GM12892 (cell line): ENCODE results near the genes GOLGA6C and UBE2Q2.

GRCh38 chr15:74844200-74844787, 1.3 kb upstream of the ULK3 start:
- RRBS: no CpG with 5 or more reads among the region's 6 CpGs

GRCh38 chr15:74873645-74874179, 547 bp upstream of the SCAMP2 start:
- RRBS: no CpG with 5 or more reads among the region's 14 CpGs

DNA sequence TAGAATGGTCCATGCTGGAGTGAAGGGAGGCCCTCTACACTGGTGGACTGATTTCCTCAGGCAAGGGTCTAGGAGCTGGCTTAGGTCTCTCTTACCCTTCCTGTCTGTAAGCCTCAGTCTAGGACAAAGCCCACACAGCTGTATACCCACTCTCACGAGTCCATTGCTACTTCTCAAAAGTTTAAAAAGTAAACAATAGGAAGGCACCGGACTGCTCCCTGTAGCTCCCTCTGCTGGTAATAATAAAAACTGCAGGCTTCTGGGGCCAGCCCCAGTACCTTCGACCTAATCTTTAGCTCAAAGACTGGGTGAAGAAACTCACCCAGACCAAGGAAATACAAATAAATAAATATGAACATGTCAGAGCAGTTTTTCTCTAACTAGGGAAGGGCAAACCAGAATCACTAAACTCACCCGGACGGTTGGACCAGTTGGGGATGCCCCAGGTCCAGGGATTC, 5.1 kb downstream of the FAM219B start:
- RRBS: no CpG with 5 or more reads among the region's 5 CpGs

DNA sequence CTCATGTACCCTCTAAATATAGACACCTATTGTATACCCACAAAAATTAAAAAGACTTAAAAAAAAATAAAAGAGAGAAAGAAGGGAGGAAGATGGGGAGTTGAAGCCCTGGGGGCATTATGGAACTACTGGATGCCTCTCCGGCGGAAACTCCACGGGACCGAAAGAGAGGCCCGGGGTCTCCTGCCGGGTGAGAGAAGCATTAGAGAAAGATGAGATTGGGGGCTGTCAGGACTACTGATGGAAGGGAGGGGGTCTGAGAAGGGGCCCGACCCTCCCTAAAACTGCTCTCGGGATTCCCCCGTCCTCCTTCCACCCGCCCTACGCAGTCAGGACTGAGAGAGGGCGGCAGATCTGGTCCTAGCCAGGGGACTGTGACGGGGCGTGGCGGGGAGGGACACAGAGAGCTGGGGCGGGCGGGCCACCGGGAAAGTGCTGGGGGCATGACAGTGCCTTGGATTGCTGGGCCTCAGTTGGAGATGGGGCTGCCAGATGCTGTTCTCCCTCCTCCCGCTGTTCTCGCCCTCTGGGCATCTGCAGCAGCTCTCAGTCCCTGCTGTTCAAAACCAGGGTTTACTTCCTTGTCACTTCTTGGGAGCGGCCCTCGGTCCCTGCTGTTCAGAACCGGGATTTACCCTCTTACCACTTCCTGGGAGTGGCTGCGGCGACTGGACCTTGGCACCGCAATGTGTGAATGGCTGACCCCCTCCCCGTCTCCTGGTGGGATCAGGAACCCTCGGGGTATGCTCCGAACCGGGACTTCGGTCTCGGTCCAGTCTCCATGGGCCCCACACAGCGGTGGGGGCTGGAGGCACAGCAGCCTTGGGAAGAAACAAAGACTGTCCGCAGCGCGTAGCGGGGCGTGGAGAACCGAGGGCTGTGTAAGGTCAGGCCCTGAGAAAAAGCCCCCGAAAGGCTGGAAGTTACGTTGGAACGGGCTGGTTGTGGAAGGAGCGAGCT, 1.8 kb upstream of the RPP25 start:
- RRBS: no CpG with 5 or more reads among the region's 43 CpGs

DNA sequence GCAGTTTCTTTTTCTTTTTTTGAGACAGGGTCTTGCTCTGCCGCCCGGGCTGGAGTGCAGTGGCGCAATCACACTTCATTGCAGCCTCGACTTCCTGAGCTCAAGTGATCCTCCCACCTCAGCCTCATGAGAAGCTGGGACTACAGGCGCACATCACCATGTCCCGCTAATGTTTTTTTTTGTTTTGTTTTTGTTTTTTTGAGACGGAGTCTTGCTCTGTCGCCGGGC, 11.9 kb downstream of the SCAMP5 start:
- RRBS: no CpG with 5 or more reads among the region's 9 CpGs

DNA sequence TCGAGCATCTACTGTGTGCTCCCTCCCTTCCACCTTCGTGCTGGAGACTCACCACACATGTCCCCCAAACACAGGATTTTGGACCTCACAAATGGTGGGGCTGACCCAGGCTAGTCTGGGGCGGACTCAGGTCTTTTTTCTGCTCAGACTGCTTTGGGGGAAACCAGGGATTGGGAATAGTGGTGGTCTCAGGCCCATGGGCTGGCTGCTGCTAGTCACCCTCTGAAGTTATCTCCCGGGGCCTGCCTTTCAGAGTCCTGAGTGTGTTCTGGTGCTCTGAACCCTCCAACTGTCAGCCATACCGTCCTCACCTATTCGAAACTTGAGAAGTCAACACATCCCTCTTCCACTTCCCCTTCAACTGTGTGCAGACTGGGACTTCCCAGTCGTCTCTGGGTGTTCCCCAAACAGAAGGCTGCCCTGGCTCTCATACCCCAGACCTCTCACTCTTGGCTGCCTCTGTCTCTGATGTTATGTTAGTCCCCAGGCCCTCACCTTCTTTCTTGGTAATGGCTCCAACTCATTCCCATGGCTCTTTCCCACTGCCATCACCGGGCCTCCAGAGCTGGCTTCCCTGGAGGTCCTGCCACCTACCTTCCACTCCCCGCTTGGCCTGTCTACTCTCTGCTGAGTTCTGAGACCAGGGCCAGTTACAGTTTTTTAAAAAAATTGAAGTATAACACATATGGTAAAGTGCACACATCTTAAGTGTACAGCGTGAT, 46.1 kb downstream of the PPCDC start:
- RRBS: no CpG with 5 or more reads among the region's 10 CpGs

GRCh38 chr15:75175592-75176067, 26.1 kb upstream of the C15orf39 start:
- RRBS: no CpG with 5 or more reads among the region's 2 CpGs

GRCh38 chr15:75204507-75205226, 3.0 kb downstream of the C15orf39 start:
- RRBS: no CpG with 5 or more reads among the region's 11 CpGs

GRCh38 chr15:75257912-75258516, at the start of gene GOLGA6C:
Gene GOLGA6C, plus strand, starts transcription at chr15:75258334.
- RRBS: no CpG with 5 or more reads among the region's 5 CpGs

DNA sequence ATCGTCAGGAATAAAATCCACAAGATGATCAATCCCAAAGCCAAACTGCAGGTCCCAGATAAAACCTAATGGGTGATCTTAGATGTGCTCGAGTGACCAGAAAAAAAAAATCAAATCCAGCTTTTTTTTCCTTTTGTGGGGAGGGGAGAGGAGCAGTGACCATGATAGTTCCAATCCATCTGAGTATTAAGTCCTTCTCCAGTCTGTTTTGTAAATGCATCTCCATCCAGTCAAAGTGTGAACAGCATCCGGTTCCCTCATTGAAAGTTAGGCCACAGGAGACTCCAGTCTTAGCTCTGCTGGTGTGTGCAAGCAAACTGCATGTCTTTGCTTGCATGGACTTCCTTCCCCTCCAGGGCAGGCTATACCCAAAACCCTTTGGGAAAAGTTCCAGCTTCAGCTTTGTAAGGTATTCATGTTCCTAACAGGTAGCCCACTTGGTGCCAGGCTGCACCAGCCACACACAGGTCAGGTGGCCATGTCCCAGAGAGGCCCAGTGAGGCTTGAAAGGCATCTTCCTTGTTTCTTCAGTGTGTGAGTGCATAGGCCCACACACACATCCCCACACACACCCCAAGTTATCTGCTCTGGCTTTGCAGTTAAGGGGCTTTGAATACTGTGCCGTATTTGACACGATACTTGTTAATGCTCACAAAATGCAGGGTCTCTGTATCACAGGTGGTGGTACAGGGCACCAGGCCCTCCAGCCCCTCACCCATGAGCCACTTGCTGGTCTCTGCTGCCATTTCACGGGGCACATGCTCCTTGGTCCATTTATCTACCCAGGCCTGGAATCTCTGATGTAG, 3.2 kb upstream of the MAN2C1 start:
- RRBS: no CpG with 5 or more reads among the region's 6 CpGs

DNA sequence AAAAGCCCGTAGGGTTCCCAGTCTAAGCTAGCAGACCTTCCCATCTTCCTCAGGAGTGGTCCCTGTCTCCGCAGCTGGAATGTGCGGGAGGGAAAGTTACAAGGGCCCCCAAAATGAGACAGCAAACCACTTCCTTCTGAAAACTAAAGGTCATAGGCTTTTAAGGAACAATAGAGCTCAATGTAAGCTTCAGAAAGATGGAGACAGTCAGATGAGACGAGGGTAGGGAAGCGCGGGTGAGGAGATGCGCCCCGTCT, 1.3 kb downstream of the PTPN9 start:
- RRBS: no CpG with 5 or more reads among the region's 8 CpGs

DNA sequence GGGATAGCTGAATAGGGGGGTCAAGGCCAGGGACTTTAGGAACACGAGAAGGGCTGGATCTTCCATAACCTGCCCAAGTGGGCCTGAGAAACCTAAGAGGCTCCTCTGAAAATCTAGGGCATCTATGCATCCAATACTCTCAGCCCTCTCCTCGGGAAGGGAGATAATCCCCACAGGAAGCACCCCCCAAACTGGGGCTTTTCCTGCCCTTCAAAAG, 1.1 kb downstream of the PTPN9 start:
- RRBS: no CpG with 5 or more reads among the region's 2 CpGs

- RRBS: 12% methylated on average over 10 of the region's 32 CpGs
These were observed 521 bp downstream of the SNX33 start for GRCh38 chr15:75648145-75648720.

- RRBS: no CpG with 5 or more reads among the region's 15 CpGs
These were observed 30.0 kb downstream of the SNX33 start for GRCh38 chr15:75677628-75678257.

DNA sequence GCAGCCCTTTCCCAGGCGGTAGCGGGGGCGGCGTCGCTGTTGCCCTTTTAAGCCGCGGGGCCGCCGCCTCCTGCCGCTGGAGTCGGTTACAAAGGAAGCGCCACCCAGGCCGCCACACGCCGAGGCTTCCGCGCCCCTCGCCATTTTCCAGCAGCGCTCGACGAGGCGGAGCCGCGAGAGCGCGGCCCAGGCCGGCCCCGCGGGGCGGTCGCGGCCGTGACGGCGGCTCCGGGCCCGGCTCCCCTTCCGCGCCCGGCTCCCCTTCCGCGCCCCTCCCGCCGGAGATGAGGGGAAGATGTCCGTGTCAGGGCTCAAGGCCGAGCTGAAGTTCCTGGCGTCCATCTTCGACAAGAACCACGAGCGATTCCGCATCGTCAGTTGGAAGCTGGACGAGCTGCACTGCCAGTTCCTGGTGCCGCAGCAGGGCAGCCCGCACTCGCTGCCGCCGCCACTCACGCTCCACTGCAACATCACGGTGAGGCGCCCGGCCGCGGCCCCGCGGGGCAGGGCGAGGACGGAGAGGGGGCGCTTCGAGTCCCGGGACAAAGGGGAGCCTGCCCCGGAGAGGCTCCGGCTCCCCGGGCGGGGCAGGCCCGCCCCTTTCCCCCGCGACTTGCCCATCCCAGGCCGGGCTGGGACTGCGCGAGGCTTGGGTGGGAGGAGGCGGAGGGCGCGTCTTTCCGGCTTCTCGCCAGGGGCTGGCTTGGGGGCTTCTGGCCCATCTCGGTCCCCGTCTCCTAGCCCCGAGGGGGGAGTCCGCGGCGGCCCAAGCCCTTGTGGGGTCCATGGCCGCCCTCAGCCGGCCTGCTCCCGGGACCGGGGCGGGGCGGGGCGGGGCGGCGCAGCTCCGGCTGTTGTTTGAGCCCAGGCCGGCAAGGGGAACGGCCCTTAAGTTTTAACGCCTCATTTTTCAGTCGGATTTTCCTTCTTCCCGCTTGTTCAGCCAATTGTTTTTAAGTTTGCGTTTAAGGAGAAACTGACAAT, at the start of gene UBE2Q2:
Gene UBE2Q2, plus strand, starts transcription at position 76 of the 984 bp plus-strand sequence.
- RRBS: 4% methylated on average over 34 of the region's 108 CpGs

DNA sequence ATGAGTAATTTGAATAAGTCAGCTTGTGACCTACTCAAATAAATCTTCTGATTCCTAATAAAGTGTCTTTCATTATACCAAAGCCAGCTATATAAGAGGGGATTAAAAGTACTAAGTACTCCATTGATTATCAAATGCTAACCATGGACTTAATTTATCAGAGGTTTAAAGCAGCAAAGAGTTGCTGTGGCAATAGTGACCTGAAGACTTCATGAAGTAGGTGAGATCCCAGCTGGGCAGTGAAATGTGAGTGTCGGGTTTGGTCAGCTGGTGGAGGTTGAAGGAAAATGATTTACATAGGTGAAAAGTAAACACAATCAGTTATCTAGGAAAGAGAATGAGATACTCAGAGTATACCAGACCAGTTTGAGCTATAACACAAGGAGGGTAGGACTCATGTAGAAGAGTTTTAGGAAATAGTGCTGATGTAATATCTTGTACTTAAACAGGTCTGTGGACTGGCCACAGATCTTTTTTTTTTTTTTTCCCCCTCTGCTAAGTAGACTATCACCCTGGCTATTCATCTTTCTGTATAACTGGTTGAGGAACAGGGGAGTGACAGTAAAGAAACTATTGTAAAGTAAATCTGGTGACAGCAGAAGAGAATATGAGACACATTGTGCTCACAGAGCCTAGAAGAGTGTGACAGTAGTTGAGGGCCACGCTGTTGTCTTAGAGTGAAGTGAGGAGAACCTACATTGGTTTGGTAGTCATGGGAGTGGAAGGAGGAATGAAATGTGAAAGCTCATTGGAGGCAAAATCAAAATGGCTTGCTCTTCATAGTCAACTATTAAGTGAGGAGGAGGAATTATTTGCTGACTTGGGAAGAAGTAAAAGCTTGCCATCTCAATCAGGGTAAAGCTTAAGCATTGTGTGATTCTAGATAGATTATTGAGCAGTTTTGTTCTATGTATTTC, 16.3 kb upstream of the FBXO22 start:
- RRBS: no CpG with 5 or more reads among the region's 2 CpGs

DNA sequence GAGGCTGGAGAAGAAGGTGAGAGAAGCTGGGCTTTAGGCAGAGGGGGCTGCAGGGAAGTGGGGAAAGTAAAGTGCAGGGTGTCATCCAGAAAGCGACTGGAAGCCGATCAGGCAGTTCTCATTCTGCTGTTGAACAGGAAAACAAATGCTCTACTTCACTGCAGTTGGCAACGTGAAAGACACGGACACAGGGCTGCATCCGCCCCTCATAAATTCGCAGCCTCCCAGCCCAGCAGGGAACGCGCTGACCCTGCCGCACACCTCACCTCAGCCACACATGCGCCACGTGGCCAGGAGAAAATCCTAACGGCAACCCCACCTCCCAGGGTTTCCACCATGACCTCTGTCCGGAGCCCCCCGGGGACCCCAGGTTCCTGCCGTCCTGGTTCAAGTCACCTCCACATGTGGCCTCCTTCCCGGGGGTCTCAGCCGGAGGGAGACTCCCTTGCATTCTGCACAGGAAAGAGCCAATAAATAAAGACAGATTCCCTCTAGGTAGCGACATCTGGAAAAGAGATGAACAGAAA, 118.6 kb downstream of the TMEM266 start:
- RRBS: 53% methylated on average over 3 of the region's 18 CpGs

DNA sequence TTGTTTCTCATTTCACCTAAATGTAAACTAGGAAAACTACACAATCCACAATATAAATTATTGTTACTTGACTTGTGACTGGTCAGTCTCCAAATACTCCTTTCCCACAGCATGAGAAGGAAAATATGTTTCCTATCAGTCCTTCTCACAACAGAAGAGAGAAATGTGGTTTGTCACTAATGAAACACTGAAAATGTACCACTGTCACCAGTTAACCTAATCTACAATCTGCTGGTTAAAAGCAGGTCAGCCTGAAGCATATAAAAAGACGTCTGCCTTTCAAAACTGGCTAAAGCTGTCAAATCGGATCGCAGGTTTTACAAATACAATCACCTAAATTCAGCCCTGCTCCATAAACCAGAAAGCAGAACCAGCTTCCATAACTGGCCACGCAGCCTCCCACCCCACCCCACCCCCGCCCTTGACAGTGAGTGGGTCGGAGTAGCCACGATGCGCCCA, 796 bp downstream of the ETFA start:
- RRBS: no CpG with 5 or more reads among the region's 8 CpGs

GRCh38 chr15:76342291-76343258, 6.0 kb downstream of the ISL2 start:
- RRBS: 33% methylated on average over 55 of the region's 94 CpGs